Thyroid gland (tissue), 7 donors: ENCODE measurements around a stretch of chrX.

GRCh38 chrX:13669114-13669704 lies 16.3 kb downstream of the TCEANC start:
- PRO-cap, 2 experiments = peak in 2 of 2 experiments; most common plus-strand start chrX:13669472 (in 1); most common minus-strand start chrX:13669264 (in 1)
- RAMPAGE, long total RNA, 5 experiments = no peak in any of the 5 experiments

- PRO-cap, 2 experiments = no peak in any of the 2 experiments
- RAMPAGE, long total RNA, 5 experiments = no peak in any of the 5 experiments
Observed at GRCh38 chrX:13764724-13765290, 30.3 kb downstream of the OFD1 start.

DNA sequence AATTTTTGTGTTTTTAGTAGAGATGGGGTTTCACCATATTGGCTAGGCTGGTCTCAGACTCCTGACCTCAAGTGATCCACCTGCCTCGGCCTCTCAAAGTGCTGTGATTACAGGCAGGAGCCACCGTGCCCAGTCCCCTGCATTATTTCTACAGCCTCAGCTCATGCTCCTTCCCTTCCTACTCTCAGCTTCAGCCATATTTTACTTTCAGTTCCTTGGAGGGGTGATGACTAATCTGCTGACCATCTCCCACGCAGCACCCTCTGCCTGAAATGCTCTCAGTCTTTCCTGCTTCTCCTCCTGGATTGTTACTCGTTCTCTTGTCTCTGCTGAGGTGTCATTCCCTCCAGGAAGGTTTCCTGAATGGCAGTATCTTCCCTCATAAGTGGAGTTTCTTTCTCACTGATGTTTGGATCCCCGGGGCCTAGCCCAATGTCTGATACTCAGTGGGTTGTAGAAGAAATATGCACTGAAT lies 63.3 kb downstream of the MOSPD2 start:
- PRO-cap, 2 experiments = no peak in any of the 2 experiments
- RAMPAGE, long total RNA, 5 experiments = no peak in any of the 5 experiments

GRCh38 chrX:15601673-15602331 lies 1.0 kb upstream of the ACE2 start:
- PRO-cap, 2 experiments = no peak in any of the 2 experiments
- RAMPAGE, long total RNA, 5 experiments = no peak in any of the 5 experiments

DNA sequence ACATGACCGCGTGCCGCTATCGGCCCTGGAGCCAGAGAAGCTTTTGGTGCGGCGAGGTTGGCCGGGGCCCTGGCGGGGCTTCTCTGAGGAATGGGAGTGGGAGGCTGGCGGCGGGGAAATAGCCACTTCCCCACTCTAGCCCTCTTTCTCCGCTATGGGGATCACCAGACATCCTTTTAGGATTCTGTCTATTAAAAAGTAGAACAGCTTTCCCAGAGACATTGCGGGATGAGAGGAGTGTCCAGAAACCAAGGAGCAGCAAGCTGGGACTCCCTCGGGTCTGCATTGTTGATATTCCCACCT lies 11.2 kb upstream of the CLTRN start:
- PRO-cap, 2 experiments = no peak in any of the 2 experiments
- RAMPAGE, long total RNA, 5 experiments = no peak in any of the 5 experiments

DNA sequence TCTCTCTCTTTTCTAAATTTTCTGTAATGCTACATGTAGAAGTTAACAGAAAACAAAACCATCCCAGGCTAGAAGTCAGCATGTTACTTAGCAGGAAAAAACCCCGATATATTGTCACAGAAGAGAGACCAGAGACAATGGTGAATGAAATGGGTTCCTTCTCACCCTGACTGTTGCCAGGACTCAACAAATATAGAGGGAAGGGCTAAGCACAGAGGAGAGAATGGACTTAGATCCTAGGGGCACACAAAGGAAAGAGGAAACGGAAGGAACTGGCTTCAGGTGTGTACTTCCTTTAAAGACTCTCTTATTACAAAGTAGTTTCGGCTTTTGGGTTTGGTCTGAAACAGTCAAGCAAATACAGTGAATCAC lies 46.2 kb upstream of the S100G start:
- PRO-cap, 2 experiments = no peak in any of the 2 experiments
- RAMPAGE, long total RNA, 5 experiments = no peak in any of the 5 experiments

GRCh38 chrX:16827801-16828750 lies 41.8 kb downstream of the TXLNG start:
- PRO-cap, 2 experiments = peak in 1 of 2 experiments; most common plus-strand start chrX:16828633 (in 1)
- RAMPAGE, long total RNA, 5 experiments = no peak in any of the 5 experiments

DNA sequence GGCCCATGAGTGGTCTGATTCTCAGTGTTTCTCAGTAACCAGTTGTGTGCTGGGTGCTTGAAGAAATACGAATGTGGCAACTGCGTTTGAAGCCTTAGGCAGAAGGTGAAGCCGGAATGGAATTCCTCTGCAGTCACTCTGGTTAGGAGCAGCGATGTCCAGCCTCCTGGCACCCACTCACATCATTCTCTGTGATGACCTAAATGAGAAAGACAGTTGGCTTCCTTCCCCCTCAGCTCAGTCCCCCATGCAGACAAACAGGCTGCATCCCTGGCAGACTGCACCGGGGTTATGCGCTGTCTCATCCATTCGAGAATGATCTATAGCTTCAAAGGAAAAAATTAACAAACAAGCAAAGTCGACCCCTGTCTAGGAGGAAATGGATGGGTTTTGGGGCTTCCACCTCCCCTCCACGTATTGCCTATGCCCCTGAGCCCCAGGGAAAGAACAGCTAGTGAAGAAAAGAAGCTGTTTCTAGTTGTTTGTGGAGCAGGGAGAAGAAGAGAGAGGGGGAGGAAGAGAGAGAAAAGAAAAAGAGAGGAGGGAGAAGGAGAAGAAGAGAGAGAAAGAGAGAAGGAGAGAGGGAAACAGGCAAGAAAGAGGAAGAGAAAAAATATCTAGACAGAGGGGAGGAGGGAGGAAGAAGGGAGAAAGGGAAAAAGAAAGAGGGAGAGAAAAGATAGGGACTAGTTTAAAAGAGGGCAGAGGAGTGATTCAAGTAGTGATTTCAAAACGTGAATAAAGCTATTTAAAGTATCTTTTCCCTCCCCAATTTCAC lies 169.9 kb upstream of the SCML1 start:
- PRO-cap, 2 experiments = no peak in any of the 2 experiments
- RAMPAGE, long total RNA, 5 experiments = no peak in any of the 5 experiments

DNA sequence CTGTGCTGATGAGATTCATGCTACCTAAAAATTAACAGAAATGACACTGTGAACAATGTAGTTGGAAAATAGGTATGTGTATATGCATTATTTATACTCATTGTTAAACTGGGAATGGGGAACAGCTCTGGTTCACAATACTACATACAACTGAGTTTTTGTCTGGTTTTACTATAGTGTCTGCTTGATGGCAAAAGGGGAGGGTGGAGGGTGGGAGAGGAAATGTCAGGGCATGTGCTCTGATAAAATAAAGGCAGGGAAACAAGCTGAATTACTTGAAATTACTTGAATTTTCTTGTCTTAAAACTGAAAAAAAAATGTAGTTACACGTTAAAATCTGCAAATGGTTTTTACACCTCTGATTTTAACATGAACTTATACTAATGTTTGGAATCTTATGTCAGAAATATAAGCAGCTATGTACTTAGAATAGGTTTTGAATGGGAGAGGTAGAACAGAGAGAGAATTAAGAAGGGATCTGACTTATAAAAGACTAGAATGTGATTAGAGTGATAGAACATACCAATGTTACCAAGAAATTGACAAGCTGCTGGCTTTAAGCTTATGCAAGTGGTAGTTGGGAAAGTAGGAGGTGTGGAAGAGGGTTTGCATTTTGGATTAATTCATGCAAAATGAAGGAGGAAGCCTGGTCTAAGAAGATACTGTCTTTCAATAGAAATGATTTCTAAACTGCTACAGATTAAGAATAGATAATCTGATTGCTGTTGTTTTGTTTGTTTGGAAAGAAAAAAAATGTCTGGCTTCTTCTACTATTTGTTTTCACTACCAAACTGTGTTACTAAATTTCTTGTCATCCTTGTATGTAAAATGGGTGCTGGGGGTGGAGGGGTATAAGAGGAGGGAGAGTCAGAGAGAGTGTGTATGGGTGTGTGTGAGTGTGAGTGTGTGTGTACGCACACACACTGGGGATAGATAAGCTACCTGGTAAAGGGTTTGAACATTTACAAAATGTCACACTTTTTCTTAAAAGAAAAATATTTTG lies 3.4 kb upstream of the SCML1 start:
- PRO-cap, 2 experiments = no peak in any of the 2 experiments
- RAMPAGE, long total RNA, 5 experiments = no peak in any of the 5 experiments

- PRO-cap, 2 experiments = no peak in any of the 2 experiments
- RAMPAGE, long total RNA, 5 experiments = no peak in any of the 5 experiments
Observed at GRCh38 chrX:17735134-17735517, 2.2 kb upstream of the SCML1 start.

DNA sequence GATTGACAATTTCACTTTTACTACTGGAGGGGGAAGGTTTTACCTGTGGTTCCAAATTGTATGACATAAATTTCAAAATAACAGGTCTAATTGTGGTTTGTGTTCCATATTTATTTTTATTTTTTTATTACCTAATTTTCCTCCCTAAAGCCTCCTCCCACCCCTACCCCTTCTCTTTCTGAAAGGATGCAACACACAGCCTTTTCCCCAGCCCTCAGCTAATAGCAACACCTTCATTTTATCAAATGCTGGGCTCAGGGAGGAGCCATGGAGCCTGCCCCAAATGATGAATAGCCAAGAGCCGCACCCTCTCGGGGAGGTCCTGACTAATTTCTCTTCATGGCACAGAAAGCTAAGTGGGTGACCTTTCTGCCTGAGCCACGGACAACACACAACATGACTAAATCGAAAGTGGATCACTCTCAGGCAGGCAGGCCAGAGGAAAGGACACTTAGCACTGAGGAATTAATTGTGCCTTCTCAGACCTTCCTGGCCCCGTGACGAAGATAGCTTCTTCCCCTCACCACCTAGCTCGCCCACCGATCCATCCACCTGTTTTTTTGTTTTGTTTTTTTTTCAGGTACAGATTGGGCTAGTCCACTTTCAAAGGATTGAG lies 165.0 kb upstream of the RAI2 start:
- PRO-cap, 2 experiments = peak in 1 of 2 experiments; most common plus-strand start position 425 of the sequence (in 1)
- RAMPAGE, long total RNA, 5 experiments = no peak in any of the 5 experiments

DNA sequence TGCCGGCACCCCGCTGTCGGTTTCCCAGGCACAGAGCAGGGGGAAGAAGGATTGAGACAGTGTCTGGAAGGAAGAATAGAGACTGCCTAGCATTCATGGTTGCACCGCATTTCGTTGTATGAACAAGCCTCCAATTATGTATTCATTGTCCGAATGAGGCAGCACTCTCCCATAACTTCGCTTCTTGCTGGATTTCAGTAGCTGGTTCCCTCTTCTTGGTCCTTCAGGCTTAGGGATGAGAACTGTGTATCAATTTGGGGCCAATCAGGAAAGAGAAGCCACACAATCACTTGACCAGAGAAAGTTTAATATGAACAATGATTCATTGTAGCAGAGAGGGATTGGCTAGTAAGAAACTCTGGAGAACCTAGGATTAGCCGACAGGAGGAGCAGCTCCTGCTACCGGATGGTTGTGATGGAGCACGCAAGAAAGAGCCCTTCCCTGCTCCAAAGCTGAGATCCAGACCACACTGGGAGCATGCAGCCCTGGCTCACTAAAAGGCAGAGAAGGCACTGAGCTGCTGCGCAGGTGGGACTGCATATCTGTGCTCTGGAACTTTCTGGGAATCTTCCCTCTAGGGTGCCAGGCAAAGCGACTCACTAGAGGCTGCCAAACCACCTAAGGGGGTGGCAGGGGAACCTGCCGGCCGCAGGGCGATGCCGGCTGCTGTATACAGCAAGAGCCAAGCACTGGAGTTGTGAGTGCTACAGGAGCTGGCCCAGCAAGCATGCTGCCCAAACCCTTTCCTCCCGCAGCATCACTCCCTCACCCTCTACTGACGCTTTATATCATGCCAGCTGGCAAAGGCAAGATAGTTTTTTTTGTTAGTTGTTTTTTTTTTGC lies 30.4 kb upstream of the CDKL5 start:
- PRO-cap, 2 experiments = no peak in any of the 2 experiments
- RAMPAGE, long total RNA, 5 experiments = no peak in any of the 5 experiments

- PRO-cap, 2 experiments = no peak in any of the 2 experiments
- RAMPAGE, long total RNA, 5 experiments = no peak in any of the 5 experiments
Observed at GRCh38 chrX:18424531-18424921, 882 bp upstream of the CDKL5 start.

GRCh38 chrX:18633094-18633624 lies 38.7 kb downstream of the RS1 start:
- PRO-cap, 2 experiments = no peak in any of the 2 experiments
- RAMPAGE, long total RNA, 5 experiments = no peak in any of the 5 experiments

- PRO-cap, 2 experiments = no peak in any of the 2 experiments
- RAMPAGE, long total RNA, 5 experiments = no peak in any of the 5 experiments
Observed at GRCh38 chrX:18891052-18891515, 92.8 kb downstream of the PHKA2 start.

DNA sequence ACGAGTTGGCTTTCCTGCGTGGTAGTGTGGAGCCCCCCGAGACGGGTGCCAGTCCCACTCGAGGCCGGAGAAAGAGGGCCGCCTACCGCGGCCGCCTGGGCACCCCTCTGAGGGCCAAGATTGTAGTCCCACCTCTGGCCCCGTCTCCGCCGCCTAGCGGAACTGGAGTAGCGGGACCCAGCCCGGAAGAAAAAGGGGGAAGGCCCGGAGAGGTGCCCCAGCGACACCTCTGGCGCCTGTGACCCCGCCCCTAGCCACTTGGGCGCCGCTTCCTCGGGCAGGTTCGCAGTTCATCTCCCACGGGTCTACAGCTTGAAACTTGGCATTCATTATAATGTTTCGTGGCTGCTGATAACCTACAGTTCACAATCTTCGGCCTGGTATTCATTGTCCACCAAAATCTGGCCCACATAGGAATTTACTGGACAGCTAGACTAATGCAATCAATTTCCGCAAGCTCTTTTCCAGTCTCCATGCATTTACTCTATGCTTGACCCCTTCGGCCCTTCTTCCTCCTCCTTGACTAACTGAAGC lies 978 bp upstream of the PHKA2 start:
- PRO-cap, 2 experiments = peak in 2 of 2 experiments; most common plus-strand start position 257 of the sequence (in 2); most common minus-strand start position 164 of the sequence (in 2)
- RAMPAGE, long total RNA, 5 experiments = no peak in any of the 5 experiments

- PRO-cap, 2 experiments = no peak in any of the 2 experiments
- RAMPAGE, long total RNA, 5 experiments = no peak in any of the 5 experiments
Observed at GRCh38 chrX:19840811-19841412, 46.5 kb downstream of the SH3KBP1 start.

- PRO-cap, 2 experiments = no peak in any of the 2 experiments
- RAMPAGE, long total RNA, 5 experiments = no peak in any of the 5 experiments
Observed at GRCh38 chrX:19883934-19884682, 3.3 kb downstream of the SH3KBP1 start.

DNA sequence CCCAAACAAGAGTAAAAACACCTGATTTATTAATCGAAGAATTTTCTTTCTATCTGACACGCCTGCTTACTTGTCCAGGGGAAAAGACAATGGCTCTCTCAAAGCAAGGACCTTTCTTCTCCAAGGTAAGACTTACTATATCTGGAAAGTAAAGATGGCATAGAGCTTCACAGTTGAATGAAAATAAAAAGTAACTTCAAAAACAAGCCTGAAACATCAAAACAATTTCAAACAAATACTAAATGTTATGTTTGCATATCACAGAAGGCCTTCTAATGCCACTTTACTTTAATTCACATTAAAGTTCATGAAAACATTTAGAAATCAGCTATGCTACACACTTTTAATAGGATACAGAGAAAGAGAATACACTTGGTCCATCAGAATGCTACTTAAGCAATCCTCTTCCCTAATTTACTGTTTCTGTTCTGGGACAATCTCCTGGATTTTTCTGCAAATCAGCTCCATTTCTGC lies 36.8 kb downstream of the BCLAF3 start:
- PRO-cap, 2 experiments = no peak in any of the 2 experiments
- RAMPAGE, long total RNA, 5 experiments = no peak in any of the 5 experiments

- PRO-cap, 2 experiments = peak in 2 of 2 experiments; most common minus-strand start chrX:21149218 (in 2)
- RAMPAGE, long total RNA, 5 experiments = no peak in any of the 5 experiments
Observed at GRCh38 chrX:21149113-21149312, 225.2 kb upstream of the CNKSR2 start.